Paraaortic lymph node (tissue), 1 donor: ENCODE measurements around the gene RPL17.

GRCh38 chr18:48833837-48834370 is 116.9 kb downstream of the SMAD7 start:
- PRO-cap = unidirectional peak, minus-strand start at chr18:48834220

DNA sequence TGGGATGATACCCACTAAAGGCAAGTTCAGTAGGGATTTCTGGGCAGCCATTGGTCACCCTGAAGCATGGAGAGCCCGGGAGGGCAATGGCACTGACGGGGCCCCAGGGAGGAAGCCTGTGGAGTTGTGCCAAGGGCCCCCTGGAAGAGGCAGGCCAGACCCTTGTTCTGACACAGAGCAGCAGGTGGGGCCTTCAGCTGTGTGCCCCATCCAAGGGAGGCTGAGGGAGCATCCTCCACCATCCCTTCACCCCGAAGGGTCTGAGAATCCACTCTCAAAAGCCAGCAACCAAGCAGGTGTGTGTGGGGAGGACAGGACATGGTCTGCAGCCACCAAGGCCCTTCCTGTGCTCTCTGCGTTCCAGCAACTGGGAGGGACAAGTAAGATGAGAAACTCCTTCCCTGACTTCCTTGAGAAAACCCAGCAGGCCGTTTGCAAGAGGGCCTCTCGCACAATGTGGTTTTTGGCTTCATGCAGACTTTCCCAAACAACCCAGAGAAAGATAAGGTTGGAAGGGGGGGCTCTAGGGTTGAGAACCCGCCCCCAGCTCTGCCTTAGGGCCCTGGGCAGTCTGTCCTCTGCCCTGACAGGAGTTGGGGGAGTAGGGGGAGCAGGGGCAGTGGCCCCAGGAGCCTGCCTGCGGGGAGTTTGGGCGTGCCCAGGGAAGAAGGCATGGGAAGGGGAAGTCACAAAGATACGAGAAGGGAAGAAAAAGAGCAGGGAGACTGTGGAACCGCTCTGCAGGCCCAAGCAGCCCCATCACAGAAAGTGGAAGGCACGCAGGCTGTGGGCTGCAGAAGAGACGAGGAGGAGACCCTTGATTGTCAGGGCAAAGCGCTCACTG is 100.0 kb downstream of the SMAD7 start:
- PRO-cap = no peak

- PRO-cap = no peak
These were observed 71.7 kb downstream of the SMAD7 start for GRCh38 chr18:48878827-48879615.

DNA sequence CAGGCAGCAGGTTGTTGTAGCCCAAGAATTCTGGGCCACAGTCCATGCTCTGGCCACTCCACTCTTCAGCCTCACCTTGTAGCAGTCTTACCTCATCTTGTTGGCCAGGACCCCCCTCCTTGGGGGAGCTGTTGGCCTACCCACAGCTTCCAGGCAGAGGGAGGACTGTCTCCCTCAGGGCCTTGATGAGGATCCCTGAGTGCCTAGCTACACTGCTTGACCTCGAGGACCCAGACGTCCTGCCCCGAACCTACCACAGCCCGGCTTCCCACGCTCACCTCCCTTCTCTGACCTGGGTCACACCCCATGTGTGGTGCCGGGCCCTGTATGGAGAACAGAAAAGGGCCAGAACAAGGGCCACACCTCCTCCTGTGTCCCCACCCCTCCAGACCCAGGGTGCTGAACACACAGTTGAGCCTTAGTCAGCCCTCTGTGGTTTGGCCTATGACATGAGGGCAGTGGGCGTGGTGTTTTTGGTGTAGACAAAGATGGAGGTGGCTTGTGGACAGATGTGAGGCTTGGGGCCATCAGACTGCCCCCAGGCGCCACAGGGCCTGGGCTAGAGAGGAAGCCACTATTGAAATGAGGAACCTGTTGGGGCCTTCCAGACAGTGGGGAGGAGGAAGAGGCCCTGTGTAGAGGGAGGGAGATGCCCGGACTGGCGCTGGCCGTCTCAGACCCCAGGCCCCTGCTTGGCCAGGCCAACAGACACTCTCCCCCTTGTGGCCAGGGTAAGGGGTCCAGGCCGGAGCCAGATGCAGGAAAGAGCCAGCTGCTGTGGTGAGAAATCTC is 54.0 kb downstream of the SMAD7 start:
- PRO-cap = unidirectional peak, plus-strand start at position 508 of the sequence

DNA sequence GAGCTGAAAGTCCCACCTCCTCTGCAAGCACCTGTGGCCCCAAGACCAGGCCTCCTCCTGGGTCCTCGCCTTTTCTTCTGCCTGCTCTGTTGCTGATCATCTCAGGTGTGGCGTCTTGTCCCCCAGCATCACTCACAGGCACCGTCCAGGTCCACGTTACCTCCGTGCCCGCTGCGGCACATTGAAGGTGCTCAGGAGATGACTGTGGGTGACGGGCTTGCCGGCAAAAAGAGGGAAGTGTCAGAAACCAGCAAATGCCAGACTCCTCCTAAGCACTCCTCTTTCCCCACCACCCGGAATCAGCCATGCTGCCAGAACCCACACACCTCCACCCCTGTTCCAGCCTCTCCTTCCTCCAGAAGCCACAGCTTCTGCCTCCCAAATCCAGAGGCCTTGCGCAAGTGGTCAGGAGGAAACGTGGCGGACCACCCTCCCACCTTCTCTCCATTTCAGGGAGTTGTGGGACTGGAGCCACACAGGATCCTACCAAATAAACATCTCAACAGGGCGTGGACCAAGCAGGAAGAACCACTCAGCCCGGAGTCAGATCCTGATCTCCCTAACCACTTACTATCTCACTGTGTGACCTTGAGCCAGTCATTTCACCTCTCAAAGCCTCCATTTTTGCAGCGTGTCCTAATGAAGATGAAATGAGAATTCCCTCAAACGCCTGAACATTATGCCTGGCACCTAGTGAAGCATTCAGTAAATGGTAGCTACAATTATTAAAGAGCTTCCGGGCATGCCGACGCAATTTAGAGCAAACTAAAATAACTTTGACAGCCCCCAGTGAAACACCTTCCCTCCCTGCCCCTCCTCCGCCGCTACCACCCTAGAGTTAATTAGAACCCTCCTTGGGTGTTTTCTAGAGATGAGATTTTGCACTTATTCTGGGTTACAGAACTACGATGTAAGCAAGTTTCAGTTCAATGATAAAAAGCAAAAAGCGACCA is 33.0 kb downstream of the SMAD7 start:
- PRO-cap = no peak

GRCh38 chr18:48926257-48927122 is 24.3 kb downstream of the SMAD7 start:
- PRO-cap = no peak

- PRO-cap = no peak
These were observed 17.8 kb downstream of the SMAD7 start for GRCh38 chr18:48932756-48933536.

DNA sequence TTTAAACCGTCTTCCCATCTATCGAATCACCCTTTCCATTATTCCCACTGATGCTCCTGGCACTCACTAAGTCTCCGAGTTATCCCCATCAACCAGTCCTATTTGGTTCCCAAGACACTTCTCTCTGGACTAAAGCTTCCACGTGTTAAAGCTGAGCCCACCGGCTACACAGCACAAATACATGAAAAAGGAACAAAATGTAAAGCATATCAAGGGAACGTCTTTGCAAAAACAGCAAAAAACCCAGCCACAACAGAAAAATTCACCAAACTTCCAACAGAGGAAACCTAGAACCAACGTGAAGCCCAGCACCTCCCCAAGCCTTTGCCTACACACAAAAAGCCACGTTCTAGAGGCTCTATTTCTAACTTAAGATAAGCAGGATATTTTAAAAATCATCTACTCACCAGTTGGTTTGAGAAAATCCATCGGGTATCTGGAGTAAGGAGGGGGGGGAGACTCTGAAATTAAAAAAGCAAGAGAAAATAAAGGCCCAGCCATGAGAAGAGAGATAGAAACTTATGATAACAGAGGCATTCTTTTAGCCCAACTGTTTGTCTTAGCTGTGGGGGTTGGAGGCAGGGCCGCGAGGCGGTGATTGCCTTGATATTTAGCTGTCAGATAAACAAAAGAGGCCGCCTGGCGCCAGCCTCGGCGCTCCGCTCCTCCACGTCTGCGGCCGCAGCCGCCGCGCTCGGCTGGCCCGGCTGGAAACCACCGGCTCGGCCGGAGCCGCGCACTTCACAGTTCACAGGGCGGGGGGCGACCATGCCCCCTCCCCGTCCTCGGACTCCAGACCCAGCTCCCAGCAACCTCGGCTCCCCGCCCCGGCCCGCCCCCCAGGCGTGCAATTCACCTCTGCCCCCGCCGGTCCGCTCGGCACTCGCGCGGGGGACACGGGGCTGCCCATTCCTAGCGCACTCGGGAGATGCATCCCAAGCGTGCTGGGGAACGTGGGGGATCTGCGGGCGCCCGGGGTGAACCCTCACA is 2.5 kb downstream of the SMAD7 start:
- PRO-cap = bidirectional peak, plus-strand start at position 746 of the sequence, minus-strand start at position 666 of the sequence; bidirectional peak, plus-strand start at position 882 of the sequence, minus-strand start at position 794 of the sequence

GRCh38 chr18:48975650-48976841 is 25.3 kb upstream of the SMAD7 start:
- PRO-cap = bidirectional peak, plus-strand start at chr18:48976041, minus-strand start at chr18:48975817; unidirectional peak, minus-strand start at chr18:48976376

DNA sequence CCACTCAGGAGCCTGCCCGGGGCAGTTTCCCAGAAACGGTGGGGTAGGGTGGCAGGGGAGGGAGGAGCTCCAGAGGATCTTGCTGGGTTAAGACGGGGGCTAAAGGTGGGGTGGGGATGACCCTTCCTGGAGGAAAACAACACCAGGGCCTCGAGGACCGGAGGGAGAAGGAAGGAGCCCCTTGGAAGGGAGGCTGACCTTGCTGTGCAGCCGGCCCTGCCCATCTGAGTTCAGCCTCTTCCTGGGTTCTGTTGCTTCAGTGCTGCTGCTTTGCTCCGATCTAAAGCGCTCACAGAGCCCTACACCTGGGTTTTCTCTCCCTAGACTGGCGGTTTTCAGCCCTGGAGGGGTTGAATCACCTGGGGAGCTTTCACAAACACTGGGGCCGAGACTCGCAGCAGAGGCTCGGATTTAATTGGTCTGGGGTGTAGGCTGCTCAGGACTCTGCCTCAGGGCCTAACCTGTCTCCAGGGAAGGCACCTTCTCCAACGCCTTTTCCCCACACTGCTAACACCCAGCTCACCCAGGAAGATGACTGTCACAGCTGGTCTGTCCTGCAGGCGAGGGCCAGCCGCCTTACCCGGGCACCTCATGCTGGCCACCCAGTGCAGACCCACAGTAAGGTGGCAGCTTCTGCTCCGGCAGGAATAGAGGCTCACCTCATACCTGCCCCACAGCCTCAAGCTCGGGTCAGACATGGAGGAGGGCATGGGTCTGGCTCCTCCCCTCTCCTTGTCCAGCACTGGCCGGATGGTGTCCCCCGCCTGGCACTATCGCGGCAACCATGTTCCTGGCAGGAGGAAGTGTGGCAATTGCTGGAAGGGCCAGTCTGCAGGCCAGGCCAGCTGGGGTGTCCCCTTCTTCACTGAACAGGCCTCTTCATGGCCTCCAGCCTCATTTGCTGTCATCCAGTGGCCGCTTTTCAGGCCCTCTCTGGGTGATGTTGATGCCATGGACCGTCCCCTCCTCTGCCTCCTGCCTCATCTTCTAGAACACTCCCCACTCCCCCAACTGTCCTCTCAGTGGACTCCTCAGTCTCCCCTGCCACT is 41.1 kb upstream of the SMAD7 start:
- PRO-cap = no peak

DNA sequence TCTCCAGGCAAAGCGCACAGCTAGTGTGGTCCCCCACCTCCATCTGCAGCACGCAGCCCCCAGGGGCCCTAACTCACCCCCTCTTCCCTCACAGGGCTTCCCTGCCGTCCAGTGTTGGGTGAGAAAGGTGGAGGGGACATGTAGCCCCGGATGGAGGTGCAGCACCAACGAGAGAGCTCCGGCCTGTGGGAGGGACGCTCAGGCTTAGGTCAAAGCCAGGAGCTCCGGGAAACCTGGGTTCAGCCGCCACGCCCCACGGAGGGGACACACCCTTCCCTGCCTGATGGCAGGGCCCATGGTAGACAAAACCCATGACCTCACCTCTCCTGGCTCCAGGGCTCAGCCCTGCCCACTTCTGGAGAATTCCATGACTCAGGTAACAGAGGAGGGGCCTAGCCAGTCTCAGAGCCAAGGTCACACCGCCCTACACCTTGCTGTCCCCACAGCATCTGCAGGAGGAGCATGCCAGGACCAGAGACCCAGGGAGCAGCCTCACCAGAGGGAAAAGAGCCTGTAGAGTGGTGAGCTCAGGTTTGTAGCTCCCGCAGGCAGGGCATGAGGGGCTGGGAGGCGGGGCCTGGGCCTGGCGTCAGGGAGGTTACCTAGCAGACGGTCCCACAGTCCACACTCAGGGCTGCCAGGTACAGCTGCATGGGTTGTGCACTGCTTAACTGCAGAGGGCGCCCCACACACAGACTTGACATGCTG is 70.7 kb upstream of the SMAD7 start:
- PRO-cap = no peak

DNA sequence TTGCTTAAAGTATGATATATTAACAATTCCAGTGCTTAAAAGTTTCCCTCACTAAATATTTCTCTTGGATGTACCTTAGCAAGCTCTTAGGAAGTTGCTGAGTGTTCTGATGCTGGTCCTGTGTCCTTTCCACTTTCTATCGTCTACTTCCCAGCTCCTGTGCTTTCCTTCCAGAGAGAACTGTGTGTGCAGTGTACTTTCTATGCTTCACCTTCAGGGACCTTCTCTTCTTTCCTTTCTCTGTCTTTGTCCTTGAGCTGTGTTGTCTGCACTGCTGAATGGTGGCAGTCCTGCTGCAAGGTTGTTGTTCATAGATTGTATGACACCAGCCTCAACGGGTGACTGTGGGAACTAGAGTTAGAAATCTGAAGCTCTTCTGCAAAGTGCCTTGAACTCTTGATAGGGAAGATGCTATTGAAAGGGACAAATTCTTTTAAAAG is 90.1 kb upstream of the SMAD7 start:
- PRO-cap = no peak

DNA sequence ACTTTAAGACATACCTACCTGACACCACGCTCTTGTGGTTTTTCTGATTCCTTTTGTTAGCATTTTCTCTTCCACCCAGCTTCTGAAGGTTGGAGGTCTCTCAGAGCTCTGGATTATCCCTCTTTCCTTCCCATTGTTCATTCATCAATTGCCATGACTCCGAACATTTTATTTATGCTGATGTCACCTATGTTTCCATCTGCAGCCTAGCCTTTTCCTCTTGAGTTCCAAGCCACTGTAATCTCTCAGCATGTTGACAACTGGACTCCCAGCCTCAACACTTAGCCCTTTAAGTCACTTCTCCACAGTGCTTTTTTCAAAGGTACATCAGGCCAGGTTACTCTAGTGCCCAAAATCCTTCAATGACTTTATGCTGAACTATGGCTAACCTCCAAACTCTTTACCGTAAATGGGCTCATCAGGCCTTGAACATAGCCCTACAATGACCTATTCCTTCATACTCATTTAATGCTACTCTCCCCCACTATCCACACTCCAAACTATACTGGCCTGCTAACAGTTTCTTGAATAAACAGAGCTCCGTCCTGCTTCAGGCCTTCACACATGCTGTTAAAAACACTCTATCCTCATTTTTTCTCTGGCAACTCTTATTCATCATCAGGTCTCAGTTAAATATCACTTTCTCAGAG is 190.4 kb upstream of the SMAD7 start:
- PRO-cap = no peak

- PRO-cap = no peak
These were observed 91.7 kb downstream of the DYM start for GRCh38 chr18:49368454-49369339.

GRCh38 chr18:49491570-49492658 is at the start of gene RPL17:
Gene RPL17 (minus strand): TSS chr18:49492465.
- PRO-cap = unidirectional peak, minus-strand start at chr18:49492469

DNA sequence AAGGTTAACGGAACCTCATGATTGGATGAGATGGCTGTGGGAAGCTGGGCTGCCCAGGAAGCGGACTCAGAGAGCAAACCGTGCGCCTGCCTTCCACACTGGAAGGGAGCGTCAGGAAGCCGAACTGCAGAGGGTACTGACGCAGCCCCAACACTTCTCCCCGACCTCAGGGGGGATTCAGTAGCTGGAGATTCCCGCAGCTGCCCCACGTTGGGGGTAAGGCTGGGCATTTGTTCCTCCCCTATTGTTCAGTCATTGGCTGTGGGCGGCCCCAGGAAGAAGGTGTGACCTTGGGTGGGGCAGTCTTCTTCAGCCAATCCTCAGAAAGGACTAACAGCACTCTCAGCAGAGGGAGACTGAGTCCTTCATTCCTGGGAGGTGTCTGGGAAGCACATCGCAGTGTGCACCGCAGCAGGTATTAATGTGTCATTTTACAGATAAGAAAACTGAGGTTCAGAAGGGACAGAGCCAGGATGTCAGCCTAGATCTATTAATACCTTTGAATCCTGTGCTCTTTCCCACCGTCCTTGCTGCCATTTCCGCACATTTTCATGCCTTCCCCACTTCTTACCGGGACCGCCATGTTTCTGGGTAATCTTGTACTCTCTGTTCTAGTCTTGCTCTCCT is 6.9 kb upstream of the RPL17 start:
- PRO-cap = no peak

DNA sequence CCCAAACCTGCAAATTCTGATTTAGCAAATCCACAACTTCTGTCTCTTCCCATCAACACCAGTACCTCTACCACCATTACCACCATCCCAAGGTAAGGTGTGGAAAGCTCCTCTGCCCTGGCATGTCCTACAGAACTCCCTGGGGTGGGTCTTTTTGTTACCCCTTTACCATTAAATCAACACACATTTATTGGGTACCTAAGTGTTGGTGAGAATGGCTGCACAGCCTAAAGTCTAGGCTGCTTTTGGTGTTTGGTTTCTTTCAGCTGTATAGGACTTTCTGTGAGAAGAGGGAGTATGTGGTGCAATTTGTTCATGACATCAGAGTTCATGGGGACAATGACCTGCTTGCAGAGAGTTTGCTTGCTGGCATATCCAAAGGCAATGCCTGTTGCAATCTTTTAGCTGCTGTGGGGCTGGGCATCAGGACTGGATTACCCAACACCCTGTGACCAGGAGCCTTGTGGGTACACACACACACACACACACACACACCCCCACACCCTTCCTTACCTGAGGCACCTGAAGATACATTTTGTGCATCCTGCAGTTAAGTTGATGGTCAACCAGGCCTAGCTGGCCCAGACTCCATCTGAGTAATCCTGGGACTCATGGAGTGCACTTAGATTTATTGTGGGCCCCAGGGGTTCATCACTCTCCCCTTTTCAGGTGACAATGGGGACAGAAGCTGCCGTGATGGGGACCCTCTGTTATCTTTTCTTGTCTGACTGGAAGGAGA is 68.4 kb downstream of the LIPG start:
- PRO-cap = no peak

GRCh38 chr18:49725906-49726606 is 87.3 kb downstream of the ACAA2 start:
- PRO-cap = unidirectional peak, plus-strand start at chr18:49726423; unidirectional peak, plus-strand start at chr18:49726455

- PRO-cap = no peak
These were observed 1.1 kb downstream of the ACAA2 start for GRCh38 chr18:49812133-49812732.

DNA sequence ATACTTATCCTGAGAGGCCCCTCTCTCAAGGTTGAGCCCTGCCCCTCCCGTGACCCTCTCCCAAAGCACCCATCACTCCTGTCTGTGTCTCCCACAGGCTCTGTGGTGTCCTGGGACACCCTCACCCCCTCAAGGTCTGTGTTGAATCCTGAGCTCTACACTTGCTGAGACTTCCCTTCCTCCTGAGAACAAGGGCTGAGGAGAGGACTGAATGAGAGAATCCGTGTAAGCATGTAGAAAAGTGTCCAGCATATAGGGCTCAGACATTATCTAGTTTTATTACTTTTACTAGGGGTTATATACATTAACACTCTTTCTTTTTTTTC is 125.5 kb upstream of the ACAA2 start:
- PRO-cap = no peak